Pulmonary lymph node (tissue), 1 donor: ENCODE measurements around the genes HLA-DOA and SMIM40.

DNA sequence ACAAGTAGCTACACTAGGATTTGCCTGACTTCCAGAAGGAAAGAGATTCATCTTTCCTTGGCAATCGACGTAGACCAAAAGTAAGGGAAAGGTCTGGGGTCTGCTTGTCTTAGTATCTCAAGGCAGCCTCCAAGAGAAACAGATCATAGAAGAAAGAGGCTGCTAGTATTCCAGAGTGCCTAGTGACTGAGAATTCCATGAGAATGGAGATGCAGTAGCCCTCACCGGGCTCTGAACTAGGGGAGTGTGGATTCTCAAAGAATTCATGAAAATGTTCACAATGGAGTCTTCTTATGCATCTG, 23.4 kb upstream of the HLA-DQA2 start:
- PRO-cap: no peak

GRCh38 chr6:32825998-32826473, 9.2 kb upstream of the HLA-DOB start:
- PRO-cap: no peak

DNA sequence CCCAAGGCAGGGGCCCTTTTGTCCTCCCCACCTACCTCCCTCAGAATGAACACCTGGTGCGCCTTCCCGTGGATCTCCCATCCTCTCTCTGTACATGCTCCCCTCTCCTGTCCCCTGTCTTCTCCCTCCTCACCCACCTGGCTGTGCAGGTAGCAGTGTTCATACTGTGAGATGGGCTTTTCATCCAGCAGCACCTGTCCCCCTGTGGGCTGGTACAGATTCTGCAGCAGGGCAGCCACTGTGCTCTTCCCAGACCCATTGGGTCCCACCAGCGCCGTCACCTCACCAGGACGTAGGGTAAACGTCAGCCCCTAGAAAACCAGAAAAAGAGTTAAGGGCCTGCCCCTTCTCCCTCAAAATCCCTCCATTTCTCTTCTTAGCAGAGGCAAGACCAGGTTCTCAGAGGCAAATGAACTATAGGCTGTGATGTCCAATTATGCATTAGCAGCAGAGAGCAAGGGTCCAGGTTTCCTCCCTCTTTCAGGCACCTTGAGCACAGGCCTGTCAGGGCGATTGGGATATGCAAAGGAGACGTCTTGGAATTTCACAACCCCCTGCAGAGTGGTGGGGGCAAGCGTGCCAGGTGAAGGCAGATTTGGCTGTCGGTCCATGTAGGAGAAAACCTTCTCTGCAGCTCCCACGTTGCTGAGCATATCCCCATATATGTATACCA, 8.3 kb downstream of the TAP2 start:
- PRO-cap: unidirectional peak, plus-strand start at position 559 of the sequence

GRCh38 chr6:32844200-32845038, 572 bp upstream of the PSMB8 start:
- PRO-cap: bidirectional peak, plus-strand start at chr6:32844508, minus-strand start at chr6:32844419; bidirectional peak, plus-strand start at chr6:32844858, minus-strand start at chr6:32844652

DNA sequence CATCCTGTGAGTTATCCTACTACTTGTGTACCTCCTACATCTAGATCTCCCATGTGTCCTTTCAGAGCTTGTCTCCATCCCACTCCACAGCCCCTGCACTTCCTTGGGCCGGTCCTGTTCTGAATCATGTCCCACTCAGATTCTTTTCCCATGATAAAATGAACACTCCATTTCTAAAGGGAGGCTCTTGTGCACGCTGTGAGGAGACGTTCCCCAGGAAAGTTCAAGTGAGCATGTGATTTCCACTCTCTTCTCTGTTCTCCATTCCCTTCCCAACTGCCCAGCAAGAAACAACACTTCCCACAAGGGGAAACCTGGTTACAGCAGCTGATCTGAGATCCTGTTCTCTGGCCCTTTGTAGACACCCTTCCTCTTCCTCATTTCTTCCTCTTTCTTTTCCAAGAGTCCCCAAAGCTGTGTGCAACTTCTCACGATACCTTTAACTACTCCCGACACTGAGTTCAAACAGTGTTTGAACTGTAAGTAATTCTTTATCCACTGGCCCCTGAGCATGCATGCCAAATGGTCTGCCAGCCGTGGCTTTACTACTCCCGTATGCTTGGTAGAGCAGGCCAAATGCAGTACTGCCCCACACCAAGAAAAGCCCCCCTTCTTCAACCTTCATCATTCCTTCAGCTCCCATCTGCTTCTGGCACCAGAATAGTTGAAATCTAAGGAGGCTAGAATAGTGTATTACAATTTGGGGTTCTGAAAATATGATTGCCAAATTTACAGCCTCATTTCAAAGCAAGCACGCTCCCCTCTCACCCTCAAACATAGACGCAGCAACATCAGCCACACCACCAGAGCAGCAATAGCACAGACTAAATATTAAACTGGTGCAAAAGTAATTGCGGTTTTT, 4.5 kb downstream of the HLA-DMB start:
- PRO-cap: no peak

DNA sequence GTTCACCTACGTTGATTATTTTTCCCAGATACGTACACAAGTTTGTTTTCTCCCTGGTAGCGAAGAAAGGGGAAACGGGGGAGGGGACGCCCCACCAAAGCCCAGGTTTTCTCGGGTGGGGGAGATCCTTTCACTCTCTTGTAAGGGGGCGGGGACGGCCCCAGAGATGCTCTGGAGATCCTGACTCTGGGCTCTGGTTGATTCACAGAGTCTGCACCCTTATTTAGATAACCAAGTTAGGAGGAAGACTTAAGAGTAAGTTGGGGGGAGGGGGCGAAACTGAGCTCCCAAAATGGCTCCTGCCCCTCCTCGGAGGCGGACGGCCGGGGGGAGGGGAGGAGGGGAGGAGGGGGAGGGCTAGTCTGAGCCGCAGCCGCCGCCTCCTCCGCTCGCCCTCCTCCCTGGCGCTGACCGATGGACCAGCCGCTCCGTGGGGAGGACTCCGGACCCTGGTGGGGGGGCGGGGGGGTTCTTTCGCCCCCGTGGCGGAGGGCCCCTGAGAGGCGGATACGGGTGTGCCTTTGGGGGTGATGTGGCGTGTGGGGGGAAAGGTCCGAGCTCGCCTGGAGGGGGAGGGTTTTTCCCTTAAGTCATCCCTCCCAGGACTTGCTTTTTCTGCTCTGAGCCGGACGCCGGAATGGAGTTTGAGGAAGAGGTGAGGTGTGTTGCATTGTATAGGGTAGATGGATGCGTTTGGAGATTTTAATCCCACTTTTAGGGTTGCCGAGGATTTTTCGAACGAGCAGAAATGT, 2.3 kb downstream of the BRD2 start:
- PRO-cap: bidirectional peak, plus-strand start at position 143 of the sequence, minus-strand start at position 113 of the sequence; bidirectional peak, plus-strand start at position 360 of the sequence, minus-strand start at position 195 of the sequence; bidirectional peak, plus-strand start at position 410 of the sequence, minus-strand start at position 409 of the sequence

GRCh38 chr6:32978419-32978899, 10.1 kb downstream of the BRD2 start:
- PRO-cap: no peak

DNA sequence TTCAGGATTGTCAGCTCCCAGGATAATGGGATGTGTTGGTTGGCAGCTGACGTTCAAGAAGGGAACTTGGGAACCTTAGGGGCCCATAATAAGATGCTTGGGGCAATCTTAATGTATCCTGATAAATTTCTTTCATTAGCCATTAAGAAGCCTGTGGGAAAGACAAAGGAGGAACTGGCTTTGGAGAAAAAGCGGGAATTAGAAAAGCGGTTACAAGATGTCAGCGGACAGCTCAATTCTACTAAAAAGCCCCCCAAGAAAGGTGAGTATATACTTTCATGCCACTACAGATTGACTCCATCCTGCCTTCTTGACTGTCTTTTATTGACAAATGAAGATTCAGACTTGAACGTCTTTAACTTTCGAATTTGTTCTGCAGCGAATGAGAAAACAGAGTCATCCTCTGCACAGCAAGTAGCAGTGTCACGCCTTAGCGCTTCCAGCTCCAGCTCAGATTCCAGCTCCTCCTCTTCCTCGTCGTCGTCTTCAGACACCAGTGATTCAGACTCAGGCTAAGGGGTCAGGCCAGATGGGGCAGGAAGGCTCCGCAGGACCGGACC, 11.9 kb downstream of the BRD2 start:
- PRO-cap: no peak

- PRO-cap: bidirectional peak, plus-strand start at chr6:33009759, minus-strand start at chr6:33009602
These were observed at the start of gene HLA-DOA for GRCh38 chr6:33009065-33009918. HLA-DOA (minus strand) TSS chr6:33009591.

DNA sequence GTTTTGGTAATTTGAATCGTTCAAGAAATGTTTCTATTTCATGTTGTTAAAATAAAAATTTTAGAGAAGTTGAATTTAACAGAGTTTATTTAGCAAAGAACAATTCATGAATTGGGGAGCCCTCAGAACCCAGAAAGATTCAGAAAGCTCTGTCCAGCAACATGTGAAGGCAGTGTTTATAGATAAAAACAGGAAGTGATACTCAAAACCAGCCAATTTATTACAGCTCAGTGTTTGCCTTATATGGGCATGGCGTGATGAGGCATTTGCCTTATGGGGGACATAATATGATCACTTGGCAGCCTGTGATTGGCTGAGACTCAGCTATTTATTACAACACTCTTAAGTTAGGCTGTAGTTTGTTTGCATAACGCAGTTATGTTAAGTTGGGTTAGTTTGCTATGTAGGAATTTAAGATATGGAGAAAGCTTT, 13.8 kb upstream of the HLA-DPB1 start:
- PRO-cap: unidirectional peak, minus-strand start at position 151 of the sequence

GRCh38 chr6:33197615-33197960, 2.9 kb downstream of the RXRB start:
- PRO-cap: no peak

DNA sequence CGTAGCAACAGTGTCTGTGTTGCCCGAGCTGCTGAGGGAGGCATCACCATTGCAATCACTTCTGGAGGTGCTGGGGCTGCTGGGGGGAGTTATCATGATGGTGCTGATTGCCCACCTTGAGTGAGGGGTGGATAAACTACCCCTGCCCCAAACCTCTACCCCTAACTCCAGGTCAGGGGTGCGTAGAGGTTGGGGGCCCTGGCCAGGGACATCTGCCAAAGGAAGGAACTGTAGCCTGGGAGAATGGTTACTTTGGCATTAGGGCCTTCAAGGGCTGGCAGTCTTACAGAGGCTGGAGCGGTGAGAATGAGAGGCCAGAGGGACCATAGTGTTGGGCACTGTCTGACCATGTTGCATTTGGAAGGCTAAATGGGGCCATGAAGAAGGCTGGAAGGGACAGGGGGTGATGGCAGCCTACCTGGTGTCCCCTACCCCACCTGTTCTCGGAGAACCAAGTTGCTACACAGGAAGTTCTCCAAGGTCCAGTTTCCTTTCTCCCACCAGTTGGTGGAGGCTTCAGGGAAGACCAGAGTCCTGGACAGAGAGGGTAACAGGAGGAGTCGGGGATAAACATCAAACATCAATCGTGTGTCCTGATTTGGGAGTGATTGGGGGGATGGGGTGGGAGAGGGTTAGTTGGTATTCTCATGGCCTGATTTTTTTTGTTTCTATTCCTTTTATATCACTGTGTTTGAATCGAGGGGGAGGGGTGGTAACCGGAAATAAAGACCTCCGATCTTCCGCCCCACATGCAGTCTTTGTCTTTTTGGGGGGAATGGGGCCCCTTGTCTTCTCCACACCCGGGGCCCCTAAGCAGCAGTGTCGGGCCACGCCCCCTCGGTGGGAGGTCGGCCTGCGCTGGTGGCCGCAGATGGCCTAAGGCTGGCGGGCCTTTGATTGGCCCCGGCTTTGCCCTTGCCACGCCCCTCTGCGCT, 498 bp upstream of the HSD17B8 start:
- PRO-cap: no peak

GRCh38 chr6:33210899-33211526, 2.7 kb downstream of the RING1 start:
- PRO-cap: no peak

GRCh38 chr6:33287909-33288602, 983 bp downstream of the WDR46 start:
- PRO-cap: no peak

DNA sequence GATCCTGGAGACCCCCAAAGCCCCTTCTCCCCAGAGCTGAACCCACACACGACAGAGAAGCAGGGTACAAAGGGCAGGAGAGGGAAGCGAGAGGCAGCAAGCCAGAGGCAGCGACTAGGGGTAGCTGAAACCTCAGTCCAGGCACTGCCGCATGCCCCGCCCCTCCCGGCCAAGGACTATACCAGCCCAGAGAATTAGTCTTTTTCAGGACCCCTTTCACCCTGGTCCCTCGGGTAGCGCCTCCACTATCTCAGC, 1.4 kb downstream of the RGL2 start:
- PRO-cap: no peak

GRCh38 chr6:33314841-33315546, 1.1 kb upstream of the TAPBP start:
- PRO-cap: bidirectional peak, plus-strand start at chr6:33314913, minus-strand start at chr6:33314647; bidirectional peak, plus-strand start at chr6:33315265, minus-strand start at chr6:33315053

DNA sequence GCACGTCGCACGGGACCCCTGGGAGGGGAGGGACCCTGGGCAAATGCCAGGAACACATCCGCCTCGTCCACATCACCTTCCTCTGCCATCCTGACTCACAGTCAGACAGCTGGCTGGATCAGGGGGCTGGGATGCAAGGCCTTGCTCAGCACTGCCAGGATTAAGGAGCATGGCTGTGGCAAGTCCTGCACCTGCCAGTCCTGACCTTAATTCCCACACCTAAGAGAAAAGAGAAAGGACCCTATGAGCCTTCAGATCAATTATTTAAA, at the start of gene SMIM40:
Gene SMIM40 (minus strand): TSS at position 103 of the 269 bp plus-strand sequence.
- PRO-cap: no peak

- PRO-cap: no peak
These were observed 28.3 kb upstream of the SMIM40 start for GRCh38 chr6:33357320-33357930.

DNA sequence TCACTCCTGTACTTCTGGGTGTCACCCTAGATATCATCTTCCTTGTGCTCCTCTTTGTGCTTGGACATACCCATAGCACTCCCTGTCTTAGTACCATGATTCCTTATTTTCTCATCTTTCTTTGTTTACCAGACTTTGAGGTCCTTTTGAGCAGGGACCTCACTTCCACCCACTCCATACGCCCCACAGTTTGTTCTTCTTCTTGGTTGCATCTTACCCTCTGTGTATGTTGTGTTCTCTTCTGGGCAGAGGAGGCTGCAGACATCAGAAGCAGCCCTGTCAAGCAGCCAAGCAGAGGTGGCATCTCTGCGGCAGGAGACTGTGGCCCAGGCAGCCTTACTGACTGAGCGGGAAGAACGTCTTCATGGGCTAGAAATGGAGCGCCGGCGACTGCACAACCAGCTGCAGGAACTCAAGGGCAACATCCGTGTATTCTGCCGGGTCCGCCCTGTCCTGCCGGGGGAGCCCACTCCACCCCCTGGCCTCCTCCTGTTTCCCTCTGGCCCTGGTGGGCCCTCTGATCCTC, 6.1 kb upstream of the PHF1 start:
- PRO-cap: no peak

DNA sequence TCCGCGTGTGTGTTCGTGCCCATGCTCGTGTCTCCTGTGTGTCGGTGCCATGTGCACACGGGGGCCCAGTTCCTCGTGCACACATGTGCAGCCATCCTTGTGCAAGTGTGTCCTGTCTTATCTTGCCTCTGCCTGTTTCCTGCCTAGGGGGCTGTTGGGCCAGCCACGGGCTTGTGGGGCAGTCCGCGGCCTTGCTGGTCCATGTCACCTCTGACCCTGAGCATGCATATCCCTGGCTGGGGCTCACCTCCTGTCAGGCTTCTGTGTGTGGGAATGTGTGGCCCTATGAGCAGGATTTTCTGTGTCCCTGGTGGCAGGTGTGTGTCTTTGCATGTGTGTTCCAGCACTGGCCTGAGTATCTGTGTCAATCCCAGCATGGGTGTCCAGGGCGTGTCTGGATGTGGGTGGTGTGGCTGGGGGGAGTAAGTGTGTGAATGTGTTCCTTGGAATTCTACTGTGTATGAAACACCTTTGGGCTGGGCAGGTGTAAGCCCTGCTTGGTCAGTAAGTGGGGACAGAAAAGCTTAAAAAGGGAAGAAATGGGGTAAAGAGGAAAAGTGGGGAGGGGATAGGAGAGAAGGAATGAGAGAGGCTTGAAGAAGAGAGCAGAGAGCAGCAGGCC, 8.7 kb downstream of the SYNGAP1 start:
- PRO-cap: no peak